Mesangial cell (primary cell): ENCODE results near the genes ADAMTS6, CENPK, SREK1 and CD180.

- RAMPAGE, long total RNA = start-site peak on the minus strand at chr5:65481777-65481986, 84 reads
Measured at GRCh38 chr5:65481342-65482221, at the start of gene ADAMTS6. ADAMTS6 (minus strand) TSS chr5:65481920.

DNA sequence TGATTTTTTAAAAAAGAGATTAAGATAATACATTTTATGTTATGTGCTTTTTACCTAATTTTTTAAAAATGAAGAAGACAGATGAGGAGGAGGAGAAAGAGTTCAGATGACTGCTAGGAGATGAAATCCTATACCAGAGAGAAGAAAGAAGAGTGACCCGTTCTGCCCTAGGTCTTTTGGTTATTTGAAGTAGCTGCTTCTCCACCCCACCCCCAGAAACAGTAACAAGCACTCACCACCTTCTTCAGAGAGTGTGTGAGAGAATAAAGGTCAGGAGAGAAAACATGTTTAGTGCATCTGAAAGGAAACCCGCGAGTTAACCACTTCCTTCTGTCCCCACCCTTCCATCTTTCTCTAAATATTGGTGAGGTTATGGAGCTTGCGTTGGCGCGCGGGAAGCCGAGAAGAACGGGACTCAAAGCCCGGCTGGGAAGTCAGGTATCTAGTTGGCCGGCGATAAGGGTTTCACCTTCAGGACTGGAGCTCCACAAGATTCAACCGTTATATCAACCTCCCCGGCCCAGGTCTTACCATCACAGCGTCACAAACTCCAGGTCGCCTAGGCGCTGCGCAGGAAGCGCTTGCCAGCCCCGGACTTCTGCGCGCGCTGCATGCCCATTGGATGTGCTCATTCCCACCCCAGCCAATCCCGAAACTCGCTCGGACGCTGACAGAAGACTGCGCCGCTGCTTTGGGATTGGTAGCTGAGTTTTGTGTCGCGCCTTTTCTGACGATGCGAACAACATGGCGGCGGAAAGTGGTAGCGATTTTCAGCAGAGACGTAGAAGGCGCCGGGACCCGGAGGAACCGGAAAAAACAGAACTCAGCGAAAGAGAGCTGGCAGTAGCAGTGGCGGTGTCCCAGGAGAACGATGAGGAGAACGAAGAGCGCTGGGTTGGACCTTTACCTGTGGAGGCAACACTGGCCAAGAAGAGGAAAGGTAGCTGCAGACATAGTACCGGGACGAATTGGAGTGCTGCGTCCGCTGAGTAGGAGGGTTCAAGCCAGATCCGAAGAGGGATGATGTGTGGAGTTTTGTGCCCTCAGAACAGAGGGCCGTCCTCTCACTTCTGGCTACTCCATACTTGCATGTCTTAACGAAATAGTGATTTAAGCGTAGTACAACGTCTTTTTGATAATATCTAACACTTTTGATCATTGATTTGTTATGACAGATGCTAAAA is at the start of gene CENPK:
CENPK (minus strand) TSS at position 602 of the 1,184 bp plus-strand sequence.
- RAMPAGE, long total RNA = start-site peak on the minus strand centred at position 573 of the sequence, 27 bp wide, 1,095 reads; start-site peak on the plus strand centred at position 728 of the sequence, 5 bp wide, 210 reads

GRCh38 chr5:65563751-65564125 is 642 bp downstream of the PPWD1 start:
- RAMPAGE, long total RNA = no peak

- RAMPAGE, long total RNA = no peak
Measured at GRCh38 chr5:65818374-65819618, 96.8 kb downstream of the NLN start.

DNA sequence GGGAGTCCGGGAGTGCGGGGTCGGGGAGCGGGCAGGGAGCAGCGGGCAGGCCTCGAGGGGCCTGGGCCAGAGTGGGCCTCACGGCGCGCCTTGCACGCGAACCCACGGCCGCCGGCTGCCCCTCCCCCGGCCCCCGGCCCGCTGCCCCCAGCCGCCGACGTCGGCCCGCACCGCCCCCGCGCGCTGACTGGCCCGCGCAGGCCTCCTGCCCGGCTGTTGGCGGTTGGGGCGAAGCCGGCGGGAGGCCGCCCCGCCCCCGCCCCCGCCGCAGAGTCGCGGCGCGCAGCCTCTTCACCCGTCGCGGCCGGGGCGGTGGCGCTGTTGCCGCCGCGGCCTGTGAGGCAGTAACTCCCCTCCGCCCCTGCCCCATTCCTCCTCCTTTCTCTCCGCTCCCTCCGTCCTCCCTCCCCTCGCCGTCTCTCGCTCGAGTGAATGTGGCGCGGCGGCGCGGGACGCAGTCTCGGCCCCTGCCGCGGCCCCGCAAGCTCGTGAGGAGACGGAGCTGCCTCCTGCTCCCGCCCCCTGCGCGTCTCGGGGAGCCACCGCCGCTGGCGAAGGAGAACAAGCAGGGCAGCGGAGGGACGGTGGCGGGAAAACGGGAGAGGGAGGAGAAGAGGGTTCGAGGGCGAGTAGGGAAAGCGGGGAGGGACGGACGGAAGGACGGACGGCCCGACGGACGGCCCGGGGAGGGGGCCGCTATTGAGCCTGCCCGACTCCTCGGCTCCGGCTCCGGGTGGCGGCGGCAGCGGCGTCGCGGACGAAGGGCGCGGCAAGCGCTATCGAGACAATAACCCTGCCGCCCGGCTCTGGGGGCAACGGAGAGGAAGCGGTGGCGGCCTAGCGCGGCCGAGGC is 686 bp upstream of the ERBIN start:
- RAMPAGE, long total RNA = no peak

GRCh38 chr5:65967092-65967550 is 40.7 kb downstream of the ERBIN start:
- RAMPAGE, long total RNA = no peak

DNA sequence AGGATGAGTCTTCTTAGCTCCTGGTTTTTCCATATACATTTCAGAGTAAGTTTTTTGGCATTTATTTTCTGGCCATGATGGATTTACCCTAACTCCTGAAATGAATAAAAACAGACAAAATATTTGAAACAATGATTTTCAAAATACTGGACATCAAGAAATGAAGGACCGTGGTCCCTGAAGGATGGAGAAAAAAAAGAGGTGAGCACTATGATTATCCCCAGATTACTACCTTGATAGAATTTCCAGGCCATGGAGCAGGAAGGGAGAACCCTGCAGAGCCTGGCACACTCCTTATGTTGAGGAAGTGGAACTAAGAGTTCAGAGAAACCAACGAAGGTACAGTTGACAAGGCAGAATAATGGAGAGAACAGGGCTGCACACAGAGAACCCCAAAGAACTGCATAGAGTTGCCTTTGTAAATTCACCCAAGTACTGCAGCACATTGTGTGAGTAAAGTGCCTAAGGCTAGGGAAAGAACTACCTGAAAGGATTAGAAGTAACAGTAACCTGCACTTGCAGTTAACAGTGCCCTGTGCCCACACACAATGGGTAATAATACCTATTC is 57.0 kb upstream of the SREK1 start:
- RAMPAGE, long total RNA = no peak

DNA sequence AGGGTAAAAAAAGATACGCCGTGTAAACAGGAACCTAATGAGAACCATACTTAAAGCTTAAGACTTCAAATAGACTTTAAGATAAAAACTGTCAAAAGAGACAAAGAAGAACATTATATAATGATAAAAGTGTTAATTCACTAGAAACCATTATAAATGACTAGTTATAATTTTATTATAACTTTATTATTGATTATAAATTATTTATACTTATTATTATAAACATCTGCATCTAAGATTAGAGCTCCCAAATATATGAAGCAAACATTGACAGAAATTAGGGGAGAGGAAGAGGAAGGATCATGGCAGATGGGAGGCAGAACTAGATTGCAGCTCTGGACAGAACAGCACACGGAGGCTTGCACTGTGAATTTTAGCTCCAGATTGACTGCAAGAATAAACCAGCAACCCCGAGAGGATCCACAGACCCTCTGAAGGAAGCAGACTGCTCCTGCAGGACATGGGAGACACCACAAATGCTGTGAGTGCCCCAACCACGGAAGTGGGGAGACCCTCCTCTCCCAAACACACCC is 44.0 kb upstream of the SREK1 start:
- RAMPAGE, long total RNA = no peak

DNA sequence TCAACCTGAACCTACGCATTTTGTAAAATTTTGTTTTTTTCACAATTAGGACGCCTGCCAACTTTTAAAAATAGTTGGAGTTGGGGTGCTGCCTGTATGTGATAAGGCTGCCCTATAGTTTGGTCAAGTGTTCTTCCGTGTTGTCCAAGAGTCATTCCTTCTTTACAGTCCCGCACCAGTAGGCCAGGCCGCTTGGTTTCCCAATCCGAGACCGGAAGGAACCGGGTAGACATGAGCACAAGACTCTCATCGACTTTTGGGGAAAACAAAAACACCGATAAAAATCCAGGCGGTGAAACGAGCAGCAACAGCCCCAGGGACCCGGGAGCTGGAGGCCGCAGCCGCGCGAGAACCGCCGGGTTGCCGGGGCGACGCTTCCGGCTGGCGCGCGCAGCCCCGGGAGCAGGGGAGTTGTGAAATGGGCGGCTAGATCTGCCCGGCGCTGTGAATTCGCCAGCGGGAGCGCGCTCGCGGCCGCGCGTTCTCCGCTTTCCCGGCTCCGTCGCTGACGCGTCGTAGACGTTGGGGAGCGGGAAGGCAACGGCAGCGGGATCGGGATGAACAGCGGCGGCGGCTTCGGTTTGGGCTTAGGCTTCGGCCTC is at the start of gene SREK1:
SREK1 (plus strand) TSS at position 481 of the 602 bp plus-strand sequence.
- RAMPAGE, long total RNA = start-site peak on the plus strand centred at position 460 of the sequence, 167 bp wide, 313 reads

GRCh38 chr5:66339743-66340348 is 195.7 kb downstream of the SREK1 start:
- RAMPAGE, long total RNA = no peak

- RAMPAGE, long total RNA = no peak
Measured at GRCh38 chr5:66621879-66622339, 25.7 kb downstream of the MAST4 start.

- RAMPAGE, long total RNA = no peak
Measured at GRCh38 chr5:66689479-66690407, 93.5 kb downstream of the MAST4 start.

DNA sequence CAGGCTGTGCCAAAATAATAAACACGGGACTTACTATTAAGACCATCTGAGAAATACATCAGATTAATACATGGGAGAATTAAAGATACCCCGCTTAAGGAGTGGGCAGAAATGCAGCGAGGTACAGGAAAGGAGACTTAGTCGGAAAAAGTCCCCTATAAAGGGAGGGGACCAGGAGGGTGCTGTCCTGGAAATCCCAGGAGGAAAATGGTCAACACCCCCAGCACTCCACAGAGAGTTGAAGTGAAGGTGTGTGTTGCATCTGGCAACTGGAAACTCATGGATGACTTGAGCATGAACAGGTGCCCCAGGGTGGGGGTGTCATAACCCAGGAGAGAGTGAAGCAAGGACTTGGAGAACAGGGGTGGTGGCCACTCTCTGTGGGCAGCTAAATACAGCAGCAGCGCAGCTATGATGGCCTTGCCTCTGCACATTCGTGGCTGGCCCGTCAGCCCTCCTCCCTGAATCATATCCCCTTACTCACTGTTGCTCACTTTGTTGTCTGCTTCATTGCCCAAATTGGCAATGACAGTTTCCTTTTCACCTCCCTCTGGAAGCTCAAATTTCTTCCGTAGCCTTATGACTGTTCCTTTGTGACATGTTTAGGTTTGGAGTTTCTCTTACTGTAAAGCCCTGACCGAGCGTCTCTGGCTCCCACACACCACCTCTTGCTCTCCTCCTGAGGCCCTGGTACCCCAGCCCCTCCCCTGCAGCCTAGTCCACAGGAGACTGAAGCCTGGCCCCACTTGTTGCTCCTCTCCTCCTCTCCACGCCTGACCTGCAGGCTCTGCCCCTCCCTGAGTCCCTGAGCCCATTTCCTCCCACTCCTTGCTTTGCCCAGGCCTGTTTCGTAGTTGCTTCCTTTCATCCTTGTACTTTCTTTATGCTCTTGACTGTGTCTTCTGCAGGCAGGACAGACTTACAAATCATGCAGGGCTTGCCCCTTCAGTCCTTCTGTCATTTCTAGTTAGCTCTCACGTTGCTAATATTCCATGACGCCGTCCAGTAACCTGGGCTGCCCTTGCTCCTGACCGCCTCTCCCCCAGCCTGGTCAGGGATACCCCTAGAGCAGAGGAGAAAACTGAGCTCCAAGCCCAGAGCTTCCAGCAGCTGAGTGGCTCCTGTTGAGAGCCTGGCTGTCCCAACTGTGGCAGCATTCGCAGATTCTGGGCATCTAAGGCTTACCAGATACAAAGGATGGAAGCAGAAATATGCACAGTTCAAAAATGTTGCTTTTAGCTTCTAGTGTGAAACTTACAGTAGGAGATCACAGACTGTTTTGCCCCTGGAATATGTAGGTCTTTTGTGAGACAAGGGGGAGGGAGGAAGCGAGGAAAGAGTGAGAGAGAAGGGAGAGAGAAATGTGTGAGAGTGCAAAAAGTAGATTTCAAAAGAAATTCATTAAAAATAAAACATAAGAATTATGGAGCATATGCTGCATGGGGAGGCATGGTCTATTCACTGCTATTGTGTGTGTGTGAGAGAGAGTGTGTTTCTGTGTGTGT is 185.5 kb downstream of the CD180 start:
- RAMPAGE, long total RNA = no peak

DNA sequence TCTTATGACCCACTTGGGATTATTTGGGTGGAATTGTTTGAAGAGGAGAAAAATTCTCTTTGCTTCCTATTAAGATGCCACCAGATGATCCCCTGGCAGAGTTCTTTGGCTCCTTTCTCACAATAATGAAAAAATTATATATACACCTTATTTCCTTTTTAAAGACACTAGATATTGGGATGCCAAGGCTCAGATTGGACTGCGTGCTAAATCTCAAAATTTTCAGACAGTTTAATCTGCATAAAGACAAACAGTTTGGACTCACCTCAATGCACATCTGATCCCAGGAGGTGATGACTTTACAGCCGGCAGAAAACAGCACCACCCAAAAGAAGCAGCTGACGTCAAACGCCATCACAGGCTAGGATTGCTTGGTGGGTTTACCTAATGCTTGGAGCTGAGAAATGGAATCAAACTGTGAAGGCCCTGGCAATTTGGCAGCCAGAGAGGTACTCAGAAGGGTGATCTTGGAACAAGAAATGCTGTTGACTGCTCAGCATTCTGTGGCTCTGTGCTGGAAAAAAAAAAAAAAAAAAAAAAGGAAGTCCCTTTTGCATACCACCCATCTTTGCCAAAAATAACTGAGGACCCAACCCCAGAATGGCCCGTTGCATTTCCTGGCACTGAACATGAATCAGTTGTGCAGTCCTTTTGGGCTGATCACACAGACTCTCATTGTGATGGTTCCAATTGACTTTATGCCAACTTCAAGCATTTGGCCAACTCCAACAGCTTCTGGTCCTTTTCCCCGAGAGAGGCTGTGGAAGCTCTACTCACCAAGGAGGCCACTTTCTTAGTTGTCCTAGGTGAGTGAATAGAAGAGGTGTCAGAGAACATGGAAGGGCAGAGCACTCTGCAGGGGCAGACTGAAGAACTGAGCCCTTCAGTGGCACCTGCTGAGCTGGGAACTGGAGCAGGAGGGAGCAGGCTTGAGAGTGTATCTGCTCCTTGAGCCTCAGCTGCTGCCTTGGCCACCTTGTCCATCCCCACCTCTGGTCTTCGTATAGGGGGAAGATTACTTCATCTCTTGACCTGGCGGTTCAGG is at the start of gene CD180:
CD180 (minus strand) TSS at position 513 of the 1,045 bp plus-strand sequence.
- RAMPAGE, long total RNA = no peak

GRCh38 chr5:67215588-67216573 is 19.3 kb upstream of the CD180 start:
- RAMPAGE, long total RNA = no peak

DNA sequence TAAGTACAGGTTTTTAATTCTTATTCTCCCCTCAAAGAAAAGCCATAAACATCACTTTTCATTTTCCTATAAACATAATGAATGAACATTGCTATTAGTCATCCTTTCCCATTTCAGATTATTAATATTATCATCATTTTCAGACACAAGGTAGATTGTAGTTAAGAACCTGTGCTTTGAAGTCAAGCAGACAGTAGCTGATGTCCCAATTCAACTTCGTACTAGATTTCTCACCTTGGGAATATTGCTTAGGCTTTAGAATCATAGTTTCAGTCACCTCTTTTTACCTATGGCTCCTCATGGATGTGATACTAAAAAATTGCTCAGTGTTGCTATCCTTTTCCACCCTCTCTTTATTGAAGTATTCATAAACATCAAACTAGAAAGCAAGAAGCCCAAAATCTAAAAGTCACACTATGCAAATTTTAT is 449.5 kb upstream of the CD180 start:
- RAMPAGE, long total RNA = no peak

DNA sequence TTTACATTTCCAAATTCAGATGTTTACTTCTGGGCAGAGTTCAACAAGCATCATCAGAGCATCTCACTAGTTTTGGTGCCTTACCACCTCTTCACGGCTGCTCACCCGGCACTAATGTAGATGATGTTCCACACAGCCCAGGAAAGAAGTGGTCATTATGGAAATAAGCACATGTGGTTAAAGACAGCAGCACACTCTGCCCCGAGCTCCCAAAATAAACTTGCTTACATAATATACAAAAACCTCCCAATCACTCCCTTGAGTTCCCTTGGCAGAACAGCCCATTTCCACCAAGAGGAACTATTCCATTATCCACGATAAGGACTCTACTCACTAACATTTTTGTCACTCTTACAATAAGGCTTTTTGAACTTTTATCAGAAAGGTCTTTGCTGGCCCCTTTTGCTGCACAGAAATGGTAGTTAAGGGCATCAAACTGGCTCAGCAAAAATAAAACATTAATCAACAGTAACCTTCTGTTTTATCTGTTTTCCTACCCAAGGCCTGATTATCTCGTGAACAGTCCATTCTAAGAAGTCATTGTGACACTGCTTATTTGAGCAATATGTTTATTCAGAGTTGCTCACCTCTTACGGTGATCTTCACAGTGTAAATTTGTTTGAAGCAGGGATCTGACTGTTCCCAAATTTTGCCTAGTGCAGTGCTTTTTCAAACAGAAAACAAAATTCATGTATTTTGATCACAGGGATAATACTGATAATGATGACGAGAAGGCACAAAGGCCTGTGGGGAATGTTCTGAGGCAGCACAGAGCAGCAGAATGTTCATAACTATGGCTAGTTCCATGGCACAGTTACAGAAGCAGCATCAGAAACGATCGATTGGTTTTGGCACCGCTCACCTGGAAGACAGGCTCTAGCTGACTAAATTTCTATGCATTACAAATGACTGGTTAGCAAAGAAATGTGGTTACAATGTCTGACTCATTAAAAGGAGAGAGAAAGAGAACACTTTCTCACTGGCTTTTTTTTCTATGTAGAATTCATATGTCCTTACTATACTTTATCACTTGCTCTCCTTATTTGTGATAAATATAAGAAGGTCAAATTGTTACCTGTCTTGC is 399.8 kb upstream of the PIK3R1 start:
- RAMPAGE, long total RNA = no peak

GRCh38 chr5:68251321-68251743 is 35.8 kb downstream of the PIK3R1 start:
- RAMPAGE, long total RNA = no peak

- RAMPAGE, long total RNA = no peak
Measured at GRCh38 chr5:68281355-68281786, 65.8 kb downstream of the PIK3R1 start.

DNA sequence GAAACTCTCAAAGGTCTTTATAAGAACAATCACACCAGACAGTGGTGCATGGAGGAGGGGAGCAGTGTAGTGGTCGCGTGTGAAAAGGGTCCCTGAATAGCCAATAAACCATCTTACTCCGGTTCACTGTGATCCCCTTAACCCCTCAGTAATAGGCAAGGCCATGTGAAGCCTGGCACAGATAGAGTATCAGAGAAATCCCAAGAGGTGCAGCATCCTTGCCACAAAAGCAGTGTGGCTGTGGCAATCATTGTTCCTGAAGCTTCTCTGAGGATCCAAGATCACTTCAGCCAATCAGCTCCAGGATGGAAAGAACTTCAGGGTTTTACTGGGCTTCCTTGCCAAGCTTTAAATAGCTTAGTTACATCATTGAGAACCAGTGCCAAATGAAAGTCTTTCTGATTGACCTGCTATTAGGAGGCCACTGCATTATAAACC is 430.5 kb downstream of the PIK3R1 start:
- RAMPAGE, long total RNA = no peak